Measurements from ENCODE around the gene ZNF717.

DNA sequence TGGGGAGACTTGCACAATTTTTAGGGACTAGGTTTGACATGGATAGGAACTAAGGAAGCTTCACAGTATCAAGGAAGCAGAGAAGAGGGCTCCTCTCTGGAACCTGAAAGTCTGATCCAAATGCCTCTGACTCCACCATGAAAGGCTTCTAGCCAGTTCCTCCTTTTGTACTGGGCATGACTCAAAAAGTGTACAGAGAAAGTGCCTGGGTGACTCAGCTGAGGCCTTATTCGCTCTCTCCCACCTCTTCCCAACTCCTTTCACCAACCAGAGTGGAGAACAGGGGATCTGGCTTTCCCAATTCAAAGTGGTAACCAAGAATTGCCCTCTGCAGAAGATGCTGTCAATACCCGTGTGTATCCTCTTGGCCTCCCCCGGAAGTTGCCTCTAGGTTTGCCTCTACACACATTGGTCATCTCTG lies 342.9 kb upstream of the PROK2 start:
- RRBS = no CpG with 5 or more reads among the region's 3 CpGs

DNA sequence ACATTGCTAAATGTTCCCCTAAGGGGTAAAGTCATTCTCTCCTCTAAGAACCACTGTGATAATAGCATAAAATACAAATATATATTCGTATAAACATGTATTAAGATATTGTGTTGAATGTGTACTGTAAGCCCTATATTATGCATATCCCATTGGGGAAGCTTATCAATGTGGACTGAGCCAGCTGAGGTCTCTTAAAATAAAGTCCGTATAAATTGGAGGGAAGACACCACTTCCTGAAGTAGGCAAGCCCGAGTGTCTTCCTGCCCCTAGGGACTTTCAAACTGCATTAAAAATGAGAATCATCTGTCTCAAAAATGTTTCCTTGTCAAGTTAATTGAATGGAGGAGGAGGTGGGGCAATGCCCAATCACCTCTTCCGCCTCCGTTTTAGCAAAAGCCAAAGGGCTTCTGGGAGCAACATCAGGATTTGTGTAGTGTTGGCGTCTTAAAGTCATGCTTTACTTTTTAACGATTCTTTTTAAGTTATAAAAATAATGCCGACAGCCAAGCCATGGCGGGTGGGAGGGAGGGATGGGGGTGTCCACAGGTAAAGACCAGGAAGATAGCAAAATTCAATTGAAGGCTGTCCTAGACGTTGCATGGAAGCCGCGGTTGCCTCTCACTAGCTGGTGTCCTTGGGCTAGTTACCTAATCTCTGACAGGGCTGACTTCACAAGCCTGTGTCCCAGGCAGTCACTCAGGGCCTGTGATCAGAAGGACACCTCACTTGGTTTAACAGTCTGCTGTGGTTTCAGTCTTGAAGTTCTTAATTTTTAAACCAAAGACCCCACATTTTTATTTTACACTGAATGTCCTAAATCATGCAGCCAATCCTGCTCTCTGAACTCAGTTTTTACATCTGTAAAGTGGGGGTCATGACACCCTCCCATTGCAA lies 524.9 kb upstream of the PROK2 start:
- RRBS = no CpG with 5 or more reads among the region's 12 CpGs

DNA sequence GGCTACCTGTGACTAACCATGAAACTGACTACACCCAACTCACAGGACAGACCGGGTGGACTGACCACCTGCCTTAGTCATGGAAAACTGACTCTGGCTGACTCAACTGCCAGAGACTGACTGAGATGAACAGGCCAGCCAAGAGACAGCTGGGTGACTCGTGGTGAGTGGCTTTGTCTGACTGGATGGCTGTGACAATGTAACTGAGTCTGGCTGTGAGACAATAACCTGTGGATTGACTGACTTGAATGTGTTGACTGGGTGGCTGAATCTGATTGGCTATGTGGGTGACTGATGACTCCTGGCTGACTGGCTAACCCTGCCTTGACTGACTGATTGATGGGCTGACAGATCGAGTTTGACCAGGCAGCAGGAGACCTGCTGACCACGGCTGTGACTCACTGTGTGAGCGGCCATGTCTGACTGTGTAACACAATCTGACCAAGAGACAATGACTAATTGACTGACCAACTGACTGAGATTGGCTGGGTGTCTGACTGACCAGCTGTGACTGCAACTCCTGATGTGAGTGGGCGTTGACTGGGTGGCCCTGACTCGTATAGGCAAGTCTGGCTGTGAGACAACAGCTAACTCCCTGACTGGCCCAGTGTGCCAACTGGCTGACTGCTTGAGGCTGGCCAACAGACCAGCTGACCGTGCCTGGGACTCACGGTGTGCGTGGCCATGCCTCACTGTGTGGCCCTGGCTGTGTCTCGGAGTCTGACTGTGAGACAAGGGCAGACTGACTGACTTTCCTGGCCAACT lies 509.2 kb downstream of the SHQ1 start:
- RRBS = no CpG with 5 or more reads among the region's 11 CpGs

DNA sequence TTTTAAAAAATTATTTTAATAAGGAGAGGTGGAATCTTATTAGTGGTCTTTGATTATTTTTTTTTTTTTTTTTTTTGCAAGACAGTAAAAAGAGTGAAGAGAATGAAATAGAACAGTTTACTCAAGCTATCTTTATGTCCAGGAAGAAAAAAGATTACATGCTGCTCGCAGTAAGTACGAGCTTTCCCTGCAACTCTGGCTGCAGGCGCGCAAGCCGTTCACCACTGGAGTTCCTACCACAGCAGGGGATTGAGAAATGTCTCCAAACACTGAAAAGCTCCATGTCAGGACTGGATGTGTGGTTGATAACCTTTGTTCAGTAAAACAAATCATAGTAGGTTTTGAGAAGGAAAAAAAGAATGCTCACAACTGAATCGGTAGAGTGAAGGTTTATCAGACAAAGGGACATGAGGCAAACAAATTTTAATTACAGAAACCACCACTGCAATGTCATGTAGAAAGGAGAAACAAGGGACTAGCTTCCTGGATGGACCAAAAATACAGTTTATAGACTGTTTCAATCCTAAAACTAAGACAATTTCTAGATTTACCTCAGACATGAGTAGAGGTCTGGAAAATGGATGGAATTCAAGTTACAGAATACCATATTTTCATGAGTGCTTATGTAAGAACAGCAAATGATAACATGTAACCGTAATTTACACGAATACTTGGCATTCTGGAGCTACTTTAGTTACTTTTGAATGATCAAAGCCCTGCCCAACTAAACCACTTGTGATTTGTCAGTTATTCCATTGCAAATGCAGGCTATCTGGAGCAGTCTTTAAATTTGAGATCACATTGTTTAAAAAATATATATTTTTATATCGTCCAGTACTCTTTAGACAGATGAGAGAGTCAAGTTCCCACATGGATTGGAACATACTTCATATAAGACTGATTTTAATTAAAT lies 471.1 kb downstream of the SHQ1 start:
- RRBS = no CpG with 5 or more reads among the region's 9 CpGs

- RRBS = no CpG with 5 or more reads among the region's 5 CpGs
Measured at GRCh38 chr3:72441015-72441640, 407.1 kb downstream of the SHQ1 start.

DNA sequence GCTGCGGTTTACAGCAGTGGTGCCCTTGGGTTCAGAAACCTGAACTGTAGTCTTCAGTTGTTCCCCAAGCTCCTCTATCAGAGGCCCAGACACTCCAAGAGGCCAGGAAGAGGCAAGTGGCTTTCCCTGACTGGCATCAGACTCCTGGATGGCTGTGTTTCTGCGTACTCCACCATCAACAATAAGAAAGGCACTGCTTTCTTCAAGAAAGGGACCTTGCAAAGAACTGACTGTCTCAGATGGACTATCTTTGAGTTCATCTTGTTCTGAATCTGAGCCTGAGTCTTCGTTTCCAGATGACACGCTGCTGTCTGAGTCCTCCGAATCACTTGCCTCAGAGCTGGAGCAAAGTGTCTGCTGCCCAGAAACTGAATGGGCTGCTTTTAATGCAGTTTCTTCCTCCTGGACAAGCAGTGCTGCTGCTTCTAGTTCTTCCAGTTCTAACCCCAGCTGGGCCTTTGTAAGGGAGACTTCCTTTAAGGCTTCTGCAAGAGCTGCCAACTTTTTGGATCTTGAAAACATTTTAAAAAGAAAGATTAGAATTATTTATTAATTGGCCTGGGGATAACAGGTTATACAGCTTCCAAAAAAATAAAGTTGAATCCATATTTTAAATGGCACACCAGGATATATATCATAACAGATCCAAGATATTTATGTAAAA lies 97.8 kb downstream of the SHQ1 start:
- RRBS = no CpG with 5 or more reads among the region's 5 CpGs

- RRBS = no CpG with 5 or more reads among the region's 8 CpGs
Measured at GRCh38 chr3:72890914-72891505, 3.2 kb downstream of the GXYLT2 start.

GRCh38 chr3:73008090-73008809 lies 11.6 kb downstream of the PPP4R2 start:
- RRBS = no CpG with 5 or more reads among the region's 7 CpGs

DNA sequence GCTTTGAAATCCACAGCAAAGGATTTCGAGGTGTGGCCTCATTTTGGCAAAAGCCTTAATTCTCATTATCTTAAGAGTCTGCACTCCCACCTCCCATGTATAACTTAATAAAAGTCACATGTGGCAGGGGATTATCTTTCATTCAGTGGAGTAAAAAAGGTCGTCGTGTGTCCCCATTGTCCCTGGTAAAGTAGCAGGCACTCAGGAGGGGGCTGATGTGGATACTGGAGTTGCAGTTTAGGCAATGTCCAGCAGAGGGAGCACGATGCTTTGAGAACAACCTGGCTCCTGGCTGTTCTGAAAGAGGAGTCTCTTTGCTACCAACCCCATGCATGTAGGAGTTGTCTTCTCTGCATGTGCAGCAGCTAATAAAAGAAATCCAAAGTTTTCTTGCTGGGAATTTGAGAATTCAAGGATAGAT lies 39.6 kb downstream of the EBLN2 start:
- RRBS = no CpG with 5 or more reads among the region's 4 CpGs

GRCh38 chr3:73490573-73491152 lies 134.1 kb downstream of the PDZRN3 start:
- RRBS = no CpG with 5 or more reads among the region's 6 CpGs

DNA sequence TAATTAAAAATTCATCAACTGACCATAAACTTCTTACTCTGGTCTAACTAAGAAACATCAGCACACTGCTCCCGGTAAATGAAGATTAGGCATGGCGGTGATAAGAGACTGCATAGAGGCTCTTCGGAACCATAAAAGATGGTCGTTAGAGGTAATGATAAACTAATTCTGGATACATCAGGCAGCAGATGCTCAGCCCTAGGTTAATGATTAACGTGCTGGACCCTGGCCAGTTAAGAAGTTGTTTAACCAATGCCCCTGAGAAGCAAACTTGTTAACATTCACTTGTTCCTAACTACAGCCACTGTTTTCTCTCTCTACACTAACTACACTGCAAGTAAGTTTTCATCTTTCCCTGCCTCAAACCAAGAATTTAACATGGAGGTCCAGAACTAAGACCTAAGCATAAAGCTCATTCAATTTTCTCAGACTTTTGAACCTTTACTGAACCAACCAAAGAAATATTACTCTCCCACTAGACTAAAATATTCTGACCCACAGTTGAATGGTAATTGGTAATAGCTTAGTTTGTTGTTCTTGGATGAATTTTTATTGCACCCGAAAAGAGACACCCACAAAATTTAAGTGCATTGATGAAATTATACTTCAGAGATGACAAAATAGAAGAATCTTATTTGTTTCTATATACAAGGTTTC lies 111.3 kb downstream of the PDZRN3 start:
- RRBS = no CpG with 5 or more reads among the region's 6 CpGs

DNA sequence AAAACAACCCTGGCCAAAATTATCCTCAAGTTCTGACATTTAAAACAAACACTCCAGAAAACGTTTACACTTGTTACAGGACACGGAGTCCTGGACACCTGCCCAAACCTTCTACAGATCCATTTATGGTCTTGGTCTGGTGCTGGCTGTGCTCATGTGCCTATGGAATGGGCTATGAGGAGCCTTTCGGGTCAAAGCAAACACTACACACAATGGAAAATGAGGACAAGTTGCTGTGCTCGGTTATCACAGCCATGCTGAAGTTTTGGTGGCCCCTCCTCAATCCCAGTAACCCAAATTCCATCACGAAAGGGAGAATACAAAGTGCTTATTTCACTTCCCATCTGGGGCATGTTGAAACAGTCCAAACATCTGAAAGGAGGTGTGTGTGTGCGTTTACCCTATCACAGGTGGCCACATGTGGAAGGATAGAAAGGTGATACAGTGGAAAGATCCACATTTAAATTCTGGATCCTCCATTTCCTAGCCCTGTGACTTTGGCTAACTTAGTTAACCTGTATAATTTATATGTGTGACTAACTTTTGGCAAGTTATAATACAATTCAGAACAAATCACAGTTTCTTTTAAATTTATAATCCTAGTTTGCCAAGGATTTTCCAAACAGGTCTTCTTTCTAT lies 107.9 kb downstream of the PDZRN3 start:
- RRBS = no CpG with 5 or more reads among the region's 6 CpGs

DNA sequence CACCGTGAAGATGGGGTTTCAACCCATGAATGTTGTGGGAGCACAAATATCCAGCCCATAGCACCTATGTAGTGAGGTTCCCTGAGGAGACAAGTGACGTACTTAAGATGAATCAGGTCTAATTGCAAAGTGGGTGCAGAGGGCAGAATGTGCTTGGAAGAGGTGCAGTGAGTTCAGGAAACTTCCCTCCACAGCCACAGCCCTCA lies 106.0 kb downstream of the PDZRN3 start:
- RRBS = no CpG with 5 or more reads among the region's 2 CpGs

DNA sequence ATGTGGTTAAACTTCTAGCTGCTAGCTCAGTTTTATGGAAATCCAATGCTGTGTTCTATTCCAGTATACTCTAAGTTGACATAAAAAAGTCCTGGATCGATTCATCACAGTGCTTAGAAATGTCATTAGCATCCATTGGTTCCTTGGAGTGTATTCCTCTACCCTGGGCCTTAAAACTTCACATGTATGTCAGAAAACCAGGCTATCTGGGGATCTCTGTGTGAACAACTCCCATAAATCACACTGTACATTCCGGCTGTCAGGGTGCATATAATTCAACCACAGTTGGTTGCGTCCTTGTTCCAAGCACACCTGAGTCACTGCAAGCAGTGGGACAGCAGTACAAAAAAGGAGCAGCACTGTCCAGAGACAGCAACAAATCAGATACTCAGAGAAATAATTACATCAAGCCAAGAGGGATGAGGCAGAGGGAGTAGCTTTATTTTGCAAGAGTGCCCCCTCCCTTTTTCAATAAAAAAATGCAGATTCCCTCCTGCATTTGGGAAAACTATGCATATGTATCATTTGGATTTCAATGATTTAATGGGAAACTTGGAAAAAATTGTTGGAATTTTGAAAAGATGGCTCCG lies 52.3 kb downstream of the PDZRN3 start:
- RRBS = 94% methylated on average over 1 of the region's 4 CpGs

- RRBS = no CpG with 5 or more reads among the region's 4 CpGs
Measured at GRCh38 chr3:74629692-74630190, 15.3 kb upstream of the CNTN3 start.

- RRBS = no CpG with 5 or more reads among the region's 18 CpGs
Measured at GRCh38 chr3:75361981-75362472, 302.1 kb upstream of the FRG2C start.

GRCh38 chr3:75422403-75422839 lies 241.7 kb upstream of the FRG2C start:
- RRBS = no CpG with 5 or more reads among the region's 8 CpGs

DNA sequence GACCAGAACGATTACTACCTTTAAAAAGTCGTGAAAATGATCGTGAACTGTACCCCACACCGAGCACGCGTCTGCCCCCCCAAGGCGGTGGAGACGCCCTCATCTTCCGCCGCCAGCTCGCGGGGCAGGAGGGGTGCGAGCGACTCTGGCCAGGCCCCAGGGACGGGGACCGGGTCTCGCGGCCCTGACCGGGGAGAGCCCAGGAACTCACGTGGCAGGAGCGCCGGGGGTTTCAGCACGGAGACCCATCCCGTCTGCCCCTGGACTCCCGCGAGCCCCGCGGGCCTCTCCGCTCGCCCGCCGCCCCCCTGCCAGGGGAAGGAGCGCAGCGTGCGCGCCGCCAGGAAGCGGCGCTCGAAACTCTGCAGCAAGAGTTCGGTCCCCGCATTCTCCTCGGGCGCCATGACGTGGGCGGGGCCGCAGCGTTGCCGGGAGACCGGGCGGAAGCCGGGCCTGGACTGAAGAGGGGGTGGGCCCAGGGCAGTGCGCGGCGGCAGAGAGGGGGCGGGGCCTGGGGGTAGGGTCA lies 229.4 kb upstream of the FRG2C start:
- RRBS = no CpG with 5 or more reads among the region's 56 CpGs

DNA sequence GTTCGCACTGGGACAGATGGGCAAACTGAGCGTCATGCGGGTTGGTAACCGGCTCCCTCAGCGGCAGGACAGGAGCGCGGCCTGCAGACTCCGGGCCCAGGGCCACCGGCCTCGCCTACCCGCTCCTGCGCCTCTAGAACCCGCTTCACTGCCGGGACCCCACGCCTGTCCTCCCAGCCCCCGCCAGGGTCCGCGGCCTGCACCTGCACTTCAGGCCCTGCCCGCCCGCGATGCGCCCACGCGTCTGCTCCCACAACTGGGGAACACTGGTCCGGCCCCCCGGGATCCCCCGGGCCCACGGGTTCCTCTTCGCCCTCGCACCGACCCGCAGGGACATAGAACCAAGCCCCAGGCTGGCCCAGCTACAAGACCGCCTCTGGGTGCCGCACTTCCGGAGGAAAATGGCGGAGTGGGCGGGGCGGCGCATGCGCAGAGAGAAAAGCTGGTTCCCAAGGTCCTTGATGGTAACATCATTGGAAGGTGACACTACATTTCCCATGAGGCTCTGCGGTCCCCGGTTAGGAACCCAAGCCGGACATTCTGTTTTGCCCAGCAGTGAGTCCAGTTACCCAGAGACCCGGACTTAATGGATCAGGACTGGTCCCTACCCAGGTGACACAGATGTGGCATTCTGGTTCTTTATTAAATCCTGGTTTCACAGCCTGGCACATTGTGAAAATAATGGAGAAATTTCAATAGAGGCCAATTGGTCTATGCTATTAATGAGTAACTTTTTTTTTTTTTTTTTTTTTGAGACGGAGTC lies at the start of gene ZNF717:
Gene ZNF717, minus strand, starts transcription at position 369 of the 763 bp plus-strand sequence.
- RRBS = 1% methylated on average over 5 of the region's 45 CpGs

DNA sequence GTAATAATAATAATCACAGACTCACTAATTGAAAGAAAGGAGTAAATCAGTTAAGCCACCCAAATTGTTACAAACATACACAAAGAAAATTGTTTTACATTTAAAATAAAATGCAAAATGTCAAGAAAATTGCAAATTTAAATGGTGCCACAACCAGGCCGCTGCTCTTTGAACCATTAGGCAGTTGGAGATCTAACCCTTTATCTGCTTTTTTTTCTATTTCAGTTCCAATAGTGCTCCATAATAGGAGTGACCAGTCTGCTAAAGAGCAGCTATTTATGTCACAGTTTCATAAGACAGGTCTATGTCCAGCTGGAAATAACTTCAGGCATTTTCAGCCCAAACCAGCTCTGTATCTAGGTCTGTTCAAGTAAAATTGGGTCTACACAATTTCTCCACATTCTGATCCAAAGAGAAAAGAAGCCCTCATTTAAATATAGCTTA lies 887.3 kb downstream of the ROBO1 start:
- RRBS = no CpG with 5 or more reads among the region's 1 CpG

All from epidermal melanocyte (primary cell).